ENCODE measurements around a stretch of chr7.

GRCh38 chr7:41465306-41466164, 237.4 kb downstream of the INHBA start:
- PRO-cap = no peak

- PRO-cap = bidirectional peak, plus-strand start at chr7:41705304, minus-strand start at chr7:41705188; unidirectional peak, minus-strand start at chr7:41705663
Observed at GRCh38 chr7:41705022-41705917, 2.4 kb upstream of the INHBA start.

- PRO-cap = no peak
Observed at GRCh38 chr7:41956354-41956645, 253.4 kb upstream of the INHBA start.

DNA sequence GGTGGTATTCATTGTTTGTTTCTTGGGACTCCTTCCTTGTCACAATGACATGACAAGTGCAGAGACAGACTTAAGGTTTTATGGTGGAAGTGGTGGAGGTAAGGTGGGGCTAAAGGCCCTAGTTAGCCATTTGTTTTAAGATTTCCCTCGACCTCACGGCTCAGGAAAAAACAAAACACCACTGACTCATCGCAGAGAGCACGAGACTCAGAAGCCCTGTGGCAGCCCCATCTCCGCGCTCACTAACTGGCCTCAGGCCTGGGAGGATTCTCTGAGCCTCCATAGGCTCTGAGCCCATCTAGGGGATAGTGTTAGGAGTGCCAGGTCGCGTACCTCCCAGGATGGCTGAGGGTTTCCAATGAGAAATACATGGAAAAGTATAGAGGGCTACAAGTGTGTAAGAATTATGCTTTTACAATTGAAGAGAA, 2.0 kb upstream of the GLI3 start:
- PRO-cap = no peak

GRCh38 chr7:43211598-43212035, 99.2 kb downstream of the HECW1 start:
- PRO-cap = no peak

GRCh38 chr7:43294025-43294844, 181.8 kb downstream of the HECW1 start:
- PRO-cap = no peak

DNA sequence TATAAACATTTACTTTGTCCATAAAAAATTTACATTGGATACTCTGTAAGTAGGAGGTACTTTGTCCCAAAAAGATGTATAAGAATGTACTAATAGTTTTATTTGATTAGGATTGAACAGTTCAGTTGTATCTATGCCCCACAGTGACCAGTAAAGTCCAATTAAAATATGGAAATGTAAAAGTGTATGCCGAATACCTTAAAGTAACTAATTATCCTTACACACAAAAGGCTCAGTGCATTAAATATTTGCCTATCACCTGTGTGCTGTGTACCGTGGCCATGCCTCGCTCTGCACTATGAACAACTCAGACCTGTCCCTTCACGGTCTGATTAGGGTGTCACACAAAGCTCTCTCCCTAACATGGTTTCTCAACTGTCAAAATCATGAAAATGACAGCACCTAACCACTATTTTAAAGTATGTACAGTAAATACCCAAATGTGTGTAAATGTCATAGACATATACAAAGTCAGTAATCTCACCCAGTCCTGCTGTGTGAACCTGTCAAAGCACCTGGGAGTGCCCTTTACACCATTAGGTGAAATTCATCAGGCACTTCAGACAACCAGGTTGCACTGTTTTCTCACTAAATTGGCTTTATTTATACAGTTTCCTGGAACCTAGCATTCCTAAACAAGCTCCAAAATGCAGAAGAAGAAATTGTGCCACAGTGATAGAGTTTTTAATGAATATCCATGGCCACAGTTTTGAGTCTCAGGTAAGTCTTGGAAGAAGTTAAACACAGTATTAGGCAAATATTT, 43.1 kb downstream of the STK17A start:
- PRO-cap = no peak

DNA sequence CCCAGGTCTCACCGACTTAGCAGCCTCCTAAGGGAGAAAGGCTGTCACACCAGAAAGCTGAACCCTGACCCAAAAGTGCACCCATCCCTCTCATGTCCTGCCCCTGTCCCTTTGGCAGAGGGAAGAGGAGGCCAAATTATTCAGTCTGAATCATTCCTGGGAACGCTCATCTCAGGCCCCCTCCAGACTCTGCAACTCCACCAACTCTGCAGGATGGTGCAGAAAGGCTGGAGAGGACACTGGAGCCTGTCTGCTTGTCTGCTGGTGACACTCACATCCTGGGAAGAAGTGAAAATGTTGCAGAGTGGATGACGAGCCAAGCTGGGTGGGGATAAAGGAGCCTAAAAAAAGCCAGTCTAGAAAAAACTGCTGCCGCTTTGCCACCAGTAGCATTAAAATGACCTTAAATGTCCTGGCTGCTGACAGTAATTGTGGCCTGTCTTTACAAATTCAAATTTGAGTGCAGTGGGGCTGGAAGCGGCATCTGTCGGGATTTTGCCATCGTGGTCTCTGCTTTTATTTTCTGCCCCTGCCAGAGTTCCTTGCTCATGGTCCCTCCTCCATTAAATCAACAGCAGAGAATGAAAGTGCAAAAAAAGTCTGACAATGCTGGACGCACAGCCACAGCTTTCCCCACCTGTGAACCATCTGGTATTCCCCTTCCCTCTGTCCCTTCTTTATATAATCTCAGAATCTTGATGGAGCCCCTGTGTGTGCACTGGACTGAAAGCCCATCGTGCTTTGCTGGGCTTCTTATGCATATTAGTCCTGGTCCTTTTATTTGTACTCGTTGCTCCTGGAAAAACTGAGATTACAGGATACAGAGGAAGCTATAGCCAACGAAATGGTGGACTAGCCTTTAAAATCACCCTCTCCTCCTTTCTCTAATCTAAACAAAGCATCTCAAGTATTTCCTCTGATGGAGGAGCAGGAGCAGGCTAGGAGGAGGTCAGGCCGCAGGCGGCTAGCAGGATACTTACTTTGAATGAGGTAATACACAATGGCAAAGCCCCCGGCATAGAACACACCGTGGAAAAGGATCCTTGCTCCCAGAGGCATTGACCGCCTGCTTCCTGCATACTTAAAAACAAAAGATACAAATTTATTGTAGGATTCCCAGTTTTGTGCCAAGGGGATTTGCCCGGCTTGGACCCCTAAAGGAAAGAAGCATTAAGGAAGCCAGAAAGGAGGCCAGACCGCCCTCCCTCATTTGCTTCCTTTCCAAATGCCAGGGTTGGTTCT, 64.1 kb downstream of the STK17A start:
- PRO-cap = no peak

DNA sequence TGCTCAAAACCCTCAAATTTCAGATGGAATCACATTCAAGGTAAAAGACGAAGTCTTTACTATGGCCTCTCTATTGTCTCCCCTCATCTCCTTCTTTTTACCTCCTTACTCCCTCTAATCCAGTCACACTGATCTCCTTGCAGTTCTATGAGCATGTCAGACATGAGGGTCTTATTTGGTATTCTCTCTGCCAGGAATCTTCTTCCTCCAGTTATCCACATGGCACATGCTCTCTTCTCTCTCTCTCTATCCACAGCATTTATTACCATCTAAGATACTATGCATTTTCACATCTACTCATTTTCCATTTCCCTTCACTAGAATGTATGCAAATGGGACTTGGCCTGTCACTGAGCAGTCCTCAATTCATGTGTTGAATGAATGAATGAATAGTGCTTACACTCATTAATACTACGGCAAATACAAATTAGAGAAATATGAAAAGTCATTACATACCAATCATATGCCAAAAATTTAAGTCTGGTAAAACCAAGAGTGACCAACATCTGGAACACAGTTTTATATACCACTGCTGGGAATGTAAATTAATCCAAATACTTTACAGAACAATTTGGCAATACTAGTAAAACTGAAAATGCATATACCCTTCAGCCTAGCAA, 34.0 kb downstream of the COA1 start:
- PRO-cap = no peak

- PRO-cap = no peak
Observed at GRCh38 chr7:43873346-43874122, 4.2 kb upstream of the MRPS24 start.

DNA sequence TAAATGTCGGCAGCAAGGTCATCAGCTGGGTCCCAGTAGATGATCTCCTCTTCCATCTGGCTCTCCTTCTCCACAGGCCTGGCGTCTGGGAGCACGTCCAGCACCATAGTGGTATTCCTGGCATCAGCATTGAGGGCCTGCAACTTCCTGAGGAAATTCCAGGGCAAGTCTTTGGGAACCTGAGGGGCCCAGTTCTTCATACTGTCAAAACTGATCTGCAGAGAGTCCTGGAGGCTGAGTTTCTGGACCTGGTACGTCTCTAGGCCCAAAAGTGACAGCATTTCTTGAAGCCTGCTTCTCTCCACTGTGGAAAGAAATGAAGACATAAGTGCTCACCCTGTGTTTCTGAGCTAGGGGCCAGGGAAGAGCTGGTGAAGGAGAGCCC, 9.6 kb upstream of the MRPS24 start:
- PRO-cap = no peak

- PRO-cap = no peak
Observed at GRCh38 chr7:43900924-43901395, 5.4 kb downstream of the URGCP start.

DNA sequence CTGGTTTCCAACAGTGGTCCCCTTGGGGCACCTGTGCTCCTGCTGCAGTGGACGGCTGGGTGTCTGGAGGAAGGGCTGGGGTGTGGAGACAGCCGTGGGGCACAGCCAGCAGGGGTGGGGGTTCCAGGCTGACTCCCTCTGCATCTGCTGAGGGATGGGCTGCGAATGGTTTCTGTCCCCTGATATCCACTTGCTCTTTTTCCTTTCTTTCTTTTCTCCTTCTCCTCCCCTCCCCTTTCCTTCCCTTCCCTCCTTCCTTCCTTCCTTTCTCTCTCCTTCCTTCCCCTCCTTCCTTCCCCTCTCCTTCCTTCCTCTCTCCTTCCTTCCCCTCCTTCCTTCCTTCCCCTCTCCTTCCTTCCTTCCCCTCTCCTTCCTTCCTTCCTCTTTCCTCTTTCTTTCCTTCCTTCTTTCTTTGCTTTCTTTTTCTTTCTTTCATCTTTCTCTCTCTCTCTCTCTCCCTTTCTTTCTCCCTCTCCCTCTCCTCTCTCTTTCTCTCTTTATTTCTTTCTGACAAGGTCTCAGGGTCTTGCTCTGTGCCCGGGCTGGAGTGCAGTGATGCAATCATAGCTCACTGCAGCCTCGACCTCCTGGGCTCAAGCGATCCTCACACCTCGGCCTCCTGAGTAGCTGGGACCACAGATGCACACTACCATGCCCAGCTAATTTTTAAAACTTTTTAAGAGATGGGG, 20.2 kb upstream of the SPDYE1 start:
- PRO-cap = no peak

GRCh38 chr7:44064033-44064807, 1.1 kb downstream of the PGAM2 start:
- PRO-cap = no peak

DNA sequence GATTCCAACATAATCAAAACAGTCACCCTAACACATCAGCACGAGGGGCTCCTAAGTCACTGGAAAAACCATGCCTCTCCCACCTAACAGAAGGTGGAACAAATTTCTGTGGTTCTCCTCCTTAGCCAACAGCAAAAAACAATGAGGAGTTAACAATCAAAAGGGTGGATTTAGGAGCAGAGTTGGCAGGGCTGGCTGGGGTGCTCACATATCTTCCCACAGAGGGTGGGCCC, 5.5 kb downstream of the POLM start:
- PRO-cap = no peak

DNA sequence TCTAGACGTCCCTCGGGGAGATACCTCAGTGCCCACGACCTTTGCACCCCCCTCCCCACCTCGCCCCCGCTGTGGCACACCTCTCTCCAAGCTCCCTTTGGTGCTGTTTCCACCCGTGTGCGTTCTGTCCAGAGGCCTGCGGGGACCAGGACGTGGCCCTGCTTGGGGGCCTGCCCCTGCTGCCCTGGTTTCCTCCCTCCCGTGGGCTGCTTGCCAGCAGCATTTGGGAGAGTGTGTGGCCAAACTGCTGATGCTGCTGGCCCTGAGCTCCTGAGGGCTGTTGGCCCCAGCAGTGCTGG, 6.1 kb upstream of the POLM start:
- PRO-cap = no peak

GRCh38 chr7:44213153-44214074, 12.6 kb downstream of the YKT6 start:
- PRO-cap = no peak

DNA sequence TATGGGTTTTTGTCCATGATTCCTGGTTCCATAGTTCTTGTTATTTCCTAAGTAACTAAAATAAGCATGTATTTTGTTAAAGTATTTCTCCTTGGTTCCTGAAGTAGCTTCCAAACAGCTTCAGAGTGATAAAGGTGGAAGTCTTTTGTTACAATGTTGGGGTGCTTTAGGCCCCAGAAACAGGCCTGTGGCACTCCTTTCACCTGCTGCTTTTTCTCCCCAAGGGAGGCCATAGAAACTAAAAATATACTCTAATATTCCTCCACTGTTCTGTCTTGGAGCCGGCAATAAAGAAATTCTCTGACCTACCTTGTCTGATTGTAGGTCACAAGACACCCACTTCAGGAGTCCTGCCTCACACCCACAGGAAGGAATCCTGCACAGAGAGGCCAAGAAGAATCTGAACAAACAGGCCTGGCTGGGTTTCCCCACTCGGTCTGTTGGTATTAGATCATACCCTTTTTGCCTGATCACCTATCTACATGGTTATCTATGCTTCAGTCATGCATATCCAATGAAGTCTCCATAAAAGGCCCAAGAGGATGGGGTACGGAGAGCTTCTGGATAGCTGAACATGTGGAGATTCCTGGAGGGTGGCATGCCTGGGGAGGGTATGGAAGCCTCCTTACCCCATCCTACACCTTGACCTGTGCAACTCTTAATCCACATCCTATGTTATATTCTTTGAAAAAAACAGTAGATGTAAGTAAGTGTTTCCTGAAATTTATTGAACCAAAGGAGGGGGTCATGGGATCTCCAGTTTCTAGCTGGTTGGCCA, 12.3 kb downstream of the OGDH start:
- PRO-cap = no peak

- PRO-cap = no peak
Observed at GRCh38 chr7:44624178-44624805, 17.9 kb downstream of the OGDH start.

DNA sequence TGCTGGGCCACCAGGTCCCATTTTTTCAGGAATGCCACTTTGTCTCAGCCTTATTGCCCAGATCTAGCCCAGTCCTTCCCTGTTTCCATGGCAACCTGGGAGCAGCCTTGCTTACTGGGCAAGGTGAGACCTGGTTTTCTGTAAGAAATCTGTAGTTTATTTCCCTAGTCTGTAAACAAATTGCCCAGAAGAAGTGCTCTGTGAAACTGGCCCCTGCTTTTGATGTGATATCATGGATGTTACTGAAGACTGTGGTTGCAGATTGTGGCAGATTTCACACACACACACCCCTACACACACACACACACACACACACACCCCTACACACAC, 19.6 kb downstream of the OGDH start:
- PRO-cap = no peak

Data from gallbladder (tissue), 1 donor.